Tibial artery (tissue), 1 donor: ENCODE results near the gene FZD8.

GRCh38 chr10:34194143-34194629, 620.9 kb downstream of the PARD3 start:
- PRO-cap: no peak

DNA sequence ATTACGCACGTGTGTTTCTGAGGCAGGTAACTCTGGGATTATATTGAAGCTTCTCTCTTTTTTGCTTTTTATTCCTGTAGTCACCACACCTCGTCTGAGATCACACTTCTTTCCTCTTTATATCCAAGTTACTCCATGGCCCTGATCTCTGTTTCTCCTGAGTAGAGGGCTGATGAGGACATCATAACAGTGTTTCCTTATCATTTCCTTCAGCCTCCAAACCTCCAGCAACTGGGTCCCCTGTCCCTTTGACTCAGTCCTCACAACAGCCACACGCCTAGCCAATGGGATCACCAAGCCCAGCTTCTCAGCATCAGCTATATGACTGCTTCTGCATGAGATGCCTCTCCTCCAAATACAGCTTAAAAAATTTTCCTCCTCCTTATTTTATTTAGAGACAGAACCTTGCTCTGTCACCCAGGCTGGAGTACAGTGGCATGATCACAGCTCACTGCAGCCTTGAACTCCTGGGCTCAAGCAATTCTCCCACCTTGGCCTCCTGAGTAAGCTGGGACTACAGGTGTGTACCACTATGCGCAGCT, 586.2 kb downstream of the PARD3 start:
- PRO-cap: no peak

DNA sequence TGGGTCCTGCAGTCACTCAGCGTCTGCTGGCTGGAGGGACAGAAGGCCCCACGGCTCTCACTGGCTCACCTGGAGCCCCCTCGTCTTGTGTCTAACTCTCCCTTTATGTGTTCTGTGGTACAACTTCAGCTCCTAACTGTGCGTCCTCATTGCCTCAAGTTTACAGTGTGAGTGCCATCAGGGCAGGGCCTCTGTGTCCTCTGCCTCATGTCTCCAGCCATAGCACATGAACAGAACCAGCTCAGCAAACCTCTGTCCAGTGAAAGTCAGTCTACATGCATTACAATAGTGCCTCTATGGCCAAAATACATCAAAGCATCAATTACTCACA, 172.0 kb downstream of the PARD3 start:
- PRO-cap: no peak

- PRO-cap: no peak
Measured at GRCh38 chr10:34659601-34660245, 155.4 kb downstream of the PARD3 start.

GRCh38 chr10:34743698-34744381, 71.3 kb downstream of the PARD3 start:
- PRO-cap: no peak

GRCh38 chr10:34973562-34974268, 116.4 kb downstream of the CUL2 start:
- PRO-cap: no peak

- PRO-cap: bidirectional peak, plus-strand start at chr10:35191678, minus-strand start at chr10:35191559
Measured at GRCh38 chr10:35191258-35191958, 64.8 kb downstream of the CREM start.

DNA sequence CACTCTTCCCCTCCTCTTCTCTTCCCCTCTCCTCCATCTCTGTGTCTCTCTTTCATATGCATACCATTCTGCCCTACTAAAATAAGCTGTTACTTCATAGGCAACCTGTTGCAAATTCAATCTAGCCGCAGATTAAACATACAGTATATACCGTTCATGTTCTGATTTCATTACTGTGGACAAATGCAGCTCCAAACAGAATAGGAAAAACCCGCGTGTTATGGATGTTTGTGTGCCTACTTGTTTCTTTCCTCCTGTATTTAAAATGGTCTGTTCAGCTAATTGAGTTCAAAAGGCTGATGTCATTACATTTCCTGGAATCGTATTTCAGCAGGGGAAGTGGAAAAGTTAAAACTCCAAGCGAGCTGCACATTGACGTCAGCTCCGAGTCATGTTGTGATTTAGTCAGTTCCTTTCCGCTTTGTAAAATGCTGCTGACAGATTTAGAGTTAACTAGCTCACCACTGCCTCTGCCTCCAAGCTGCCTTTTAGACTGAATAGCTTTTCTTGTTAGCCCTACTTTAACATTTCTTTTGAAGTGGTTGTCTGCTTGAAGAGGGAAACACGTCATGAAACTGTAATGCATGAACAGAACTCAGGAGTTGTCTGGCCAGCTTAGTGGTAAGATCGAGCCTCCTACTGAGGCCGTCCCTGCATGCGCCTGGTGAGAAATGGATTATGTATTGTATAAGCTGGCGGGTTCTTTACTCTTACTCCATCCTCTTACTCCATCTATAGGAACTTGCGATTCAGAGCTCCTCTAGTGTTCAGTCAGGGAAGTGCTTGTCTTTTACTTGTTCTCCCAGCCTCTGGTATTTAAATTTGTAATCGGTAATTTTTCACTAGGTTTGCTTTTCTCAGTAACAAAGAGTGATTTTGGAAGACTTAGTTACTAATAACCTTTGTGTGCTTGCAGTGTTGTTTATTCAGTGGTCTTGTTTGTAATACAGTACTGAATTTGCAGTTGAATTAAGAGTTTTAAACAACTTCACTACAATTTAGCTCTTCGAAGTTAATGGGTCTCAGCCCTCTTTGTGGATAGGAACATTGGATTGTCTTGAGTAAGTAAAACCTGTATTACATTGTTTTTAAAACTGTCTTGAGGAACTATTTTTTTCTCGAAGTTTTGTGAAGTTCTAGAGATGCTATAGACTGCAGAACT, 69.2 kb downstream of the CREM start:
- PRO-cap: bidirectional peak, plus-strand start at position 464 of the sequence, minus-strand start at position 262 of the sequence

DNA sequence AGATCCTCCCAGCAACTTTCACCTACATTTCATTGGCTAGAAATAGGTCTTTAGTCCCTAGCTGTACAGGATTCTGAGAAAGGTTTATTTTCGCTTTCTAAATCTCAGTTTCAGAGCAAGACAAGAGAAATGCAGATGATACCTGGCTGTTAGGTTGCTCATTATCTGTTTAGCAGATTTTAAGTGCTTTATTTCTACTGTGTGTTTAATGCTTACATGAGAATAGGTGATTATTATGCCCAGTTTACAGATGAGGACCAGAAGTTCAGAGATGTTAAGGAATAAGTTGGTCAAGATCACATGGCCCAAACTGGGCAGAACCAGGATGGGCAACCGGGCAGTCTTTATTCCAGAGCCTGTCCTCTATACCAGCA, 82.1 kb downstream of the CREM start:
- PRO-cap: no peak

GRCh38 chr10:35211078-35211833, 84.6 kb downstream of the CREM start:
- PRO-cap: no peak

DNA sequence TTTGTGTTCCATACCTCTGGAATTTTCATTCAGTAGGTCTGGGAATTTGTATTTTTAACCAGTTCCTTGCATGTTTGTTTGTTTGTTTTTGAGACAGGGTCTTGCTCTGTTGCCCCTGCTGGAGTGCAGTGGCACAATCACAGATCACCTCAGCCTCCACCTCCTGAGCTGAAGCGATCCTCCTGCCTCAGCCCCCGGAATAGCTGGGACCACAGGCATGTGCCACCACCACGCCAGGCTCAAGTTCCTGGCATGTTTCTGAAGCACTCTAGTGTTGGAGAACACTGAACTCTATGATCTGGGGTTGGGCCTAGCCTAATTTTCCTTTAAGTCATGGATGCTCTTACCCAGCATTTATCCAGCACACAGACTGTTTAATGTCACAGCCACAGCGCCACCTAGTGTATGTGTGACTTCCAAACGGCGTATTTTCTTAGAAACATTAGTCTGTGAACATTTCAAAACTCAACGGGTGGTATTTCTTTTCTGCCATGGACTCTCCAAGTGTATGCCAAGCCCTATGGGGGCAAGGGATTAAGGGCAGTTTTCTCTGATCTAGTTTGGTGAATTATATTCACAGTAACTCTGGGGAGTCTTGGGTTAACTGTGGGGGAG, 91.7 kb downstream of the CREM start:
- PRO-cap: no peak

GRCh38 chr10:35403347-35404411, 67.4 kb downstream of the CCNY start:
- PRO-cap: no peak

DNA sequence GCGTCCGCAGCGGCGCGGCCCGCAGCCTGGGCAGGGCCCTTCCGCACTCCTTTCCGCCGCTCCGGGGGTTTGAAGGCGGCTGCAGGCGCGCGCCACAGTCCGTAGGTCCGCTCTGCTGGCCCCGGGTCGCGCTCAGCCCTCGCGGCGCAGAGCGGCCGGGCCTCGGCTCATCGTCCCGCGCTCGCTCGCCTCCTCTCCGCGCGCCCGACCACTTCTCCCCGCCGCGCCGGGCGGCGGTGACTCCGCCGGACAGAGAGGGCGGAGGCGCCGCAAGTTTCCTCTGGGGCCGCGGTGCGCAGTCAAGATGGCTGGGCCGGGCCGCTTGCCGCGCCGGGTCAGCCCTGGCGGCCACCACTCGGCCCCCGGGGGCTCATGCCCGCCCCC, 508 bp downstream of the FZD8 start:
- PRO-cap: no peak

DNA sequence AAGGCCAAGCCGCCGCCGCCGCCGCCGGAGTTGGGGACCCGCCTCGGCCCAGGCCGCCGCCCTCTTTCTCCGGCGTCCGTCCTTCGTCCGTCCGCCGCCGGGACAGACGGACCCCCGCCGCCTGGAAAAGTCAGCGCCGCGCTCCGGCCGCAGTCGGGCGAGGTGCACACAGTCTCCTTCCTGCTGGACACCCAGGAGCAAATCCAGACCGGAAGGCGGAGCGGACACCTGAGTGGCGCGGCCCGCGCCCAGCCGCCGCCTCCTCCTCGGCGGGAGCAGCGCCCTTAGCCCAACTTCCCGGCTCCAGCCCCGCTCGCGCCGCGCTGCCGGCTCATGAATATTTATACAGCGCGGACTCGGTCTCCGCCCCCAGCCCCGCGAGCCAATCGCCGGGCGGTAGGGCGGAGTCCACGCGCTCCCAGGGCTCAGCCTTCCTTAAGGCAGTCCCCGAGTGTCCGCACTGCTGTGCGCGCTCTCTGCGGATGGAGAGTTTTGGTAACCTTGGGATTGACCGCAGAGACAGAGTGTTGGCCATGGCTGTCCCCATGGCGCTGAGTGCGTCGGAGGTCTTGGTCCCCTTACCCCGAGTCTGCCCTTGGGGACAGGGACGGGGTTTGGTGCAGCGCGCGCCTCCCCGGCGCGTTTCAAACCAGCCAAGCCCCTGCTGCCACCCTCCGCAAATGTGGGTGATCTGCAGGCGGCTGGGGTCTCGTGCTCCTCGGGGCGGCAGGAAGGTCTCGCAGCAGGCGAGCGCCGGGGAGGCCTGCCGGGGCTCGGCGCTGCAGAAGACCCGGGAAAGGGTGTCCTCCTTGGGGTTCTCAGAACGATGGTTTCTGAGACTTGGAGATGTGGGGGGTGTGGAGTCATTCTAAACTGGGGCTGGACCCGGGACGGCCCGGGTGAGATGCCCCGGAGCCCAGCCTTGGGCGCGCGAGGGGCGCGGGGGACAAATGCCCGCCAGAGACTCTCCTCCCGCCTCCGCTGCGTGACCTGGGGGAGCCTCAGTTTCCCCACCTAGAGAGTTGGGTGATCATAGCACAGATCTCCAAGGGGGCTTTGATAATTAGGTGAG, at the start of gene FZD8:
FZD8 (minus strand) TSS at position 317 of the 1,072 bp plus-strand sequence.
- PRO-cap: bidirectional peak, plus-strand start at position 460 of the sequence, minus-strand start at position 317 of the sequence

DNA sequence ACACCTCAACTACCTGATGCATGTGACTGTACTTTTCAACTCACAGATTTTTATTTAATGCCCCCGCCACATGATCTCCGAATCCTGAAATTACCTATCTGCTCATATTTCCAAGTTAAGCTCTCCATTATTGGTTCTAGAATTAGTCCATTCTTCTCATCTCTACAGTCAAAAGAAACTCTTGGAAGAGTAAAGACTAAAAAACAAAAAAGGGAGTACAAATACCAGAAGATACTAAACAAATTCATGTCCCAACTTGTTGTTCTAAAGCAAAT, 413.6 kb upstream of the FZD8 start:
- PRO-cap: no peak

- PRO-cap: no peak
Measured at GRCh38 chr10:37489030-37489300, 363.6 kb downstream of the ANKRD30A start.

GRCh38 chr10:38038351-38038699, 27.9 kb downstream of the ZNF33A start:
- PRO-cap: no peak

DNA sequence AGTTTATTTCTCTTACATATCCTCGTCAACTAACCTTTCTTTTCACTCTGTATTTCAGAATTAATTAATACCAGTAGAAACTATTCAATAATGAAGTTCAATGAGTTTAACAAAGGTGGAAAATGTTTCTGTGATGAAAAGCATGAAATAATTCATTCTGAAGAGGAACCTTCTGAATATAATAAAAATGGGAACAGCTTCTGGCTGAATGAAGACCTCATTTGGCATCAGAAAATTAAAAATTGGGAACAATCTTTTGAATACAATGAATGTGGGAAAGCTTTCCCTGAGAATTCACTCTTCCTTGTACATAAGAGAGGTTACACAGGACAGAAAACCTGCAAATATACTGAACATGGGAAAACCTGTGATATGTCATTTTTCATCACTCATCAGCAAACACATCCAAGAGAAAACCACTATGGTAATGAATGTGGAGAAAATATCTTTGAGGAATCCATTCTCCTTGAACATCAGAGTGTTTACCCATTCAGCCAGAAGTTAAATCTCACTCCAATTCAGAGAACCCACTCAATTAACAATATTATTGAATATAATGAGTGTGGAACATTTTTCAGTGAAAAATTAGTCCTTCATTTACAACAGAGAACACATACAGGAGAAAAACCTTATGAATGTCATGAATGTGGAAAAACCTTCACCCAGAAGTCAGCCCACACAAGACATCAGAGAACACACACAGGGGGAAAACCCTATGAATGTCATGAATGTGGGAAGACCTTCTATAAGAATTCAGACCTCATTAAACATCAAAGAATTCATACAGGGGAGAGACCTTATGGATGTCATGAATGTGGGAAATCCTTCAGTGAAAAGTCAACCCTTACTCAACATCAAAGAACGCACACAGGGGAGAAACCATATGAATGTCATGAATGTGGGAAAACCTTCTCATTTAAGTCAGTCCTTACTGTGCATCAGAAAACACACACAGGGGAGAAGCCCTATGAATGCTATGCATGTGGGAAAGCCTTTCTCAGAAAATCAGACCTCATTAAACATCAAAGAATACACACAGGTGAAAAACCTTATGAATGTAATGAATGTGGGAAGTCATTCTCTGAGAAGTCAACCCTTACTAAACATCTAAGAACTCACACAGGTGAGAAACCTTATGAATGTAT, 23.6 kb downstream of the ZNF37A start:
- PRO-cap: no peak

- PRO-cap: no peak
Measured at GRCh38 chr10:42530786-42531439, 107.5 kb downstream of the ZNF33B start.

DNA sequence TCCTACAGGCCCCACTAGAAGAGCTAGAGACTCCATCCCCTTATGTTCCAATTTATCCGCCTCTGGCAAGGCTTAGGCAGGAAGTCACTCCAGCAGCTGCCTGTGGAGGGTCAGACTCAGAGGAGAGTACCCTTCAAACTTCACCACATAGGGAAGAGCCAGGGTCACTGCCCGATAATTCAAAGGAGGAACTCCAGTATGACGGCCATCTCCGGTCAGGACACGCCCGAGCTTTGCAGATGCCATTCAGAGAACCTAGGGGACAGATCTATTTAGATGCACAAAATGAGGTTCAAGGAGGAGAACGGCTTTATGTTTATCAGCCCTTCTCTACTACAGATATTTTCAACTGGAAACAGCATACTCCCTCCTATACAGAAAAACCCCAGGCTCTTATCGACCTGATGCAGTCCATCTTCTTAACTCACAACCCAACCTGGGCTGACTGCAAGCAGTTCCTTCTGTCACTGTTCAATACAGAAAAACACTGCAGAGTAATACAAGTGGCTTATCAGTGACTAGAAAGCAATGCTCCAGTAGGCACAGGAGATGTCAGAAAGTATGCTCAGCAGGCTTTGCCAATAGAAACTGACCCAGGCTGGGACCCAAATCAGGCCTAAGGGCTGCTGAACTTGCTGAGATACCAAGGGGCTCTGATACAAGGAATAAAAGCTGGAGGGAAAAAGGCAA, 8.6 kb upstream of the ZNF33B start:
- PRO-cap: no peak